GM19240 (cell line): ENCODE measurements around a stretch of chr17.

- RRBS, result 2% methylated on average over 9 of the region's 13 CpGs
These were observed 176 bp downstream of the FMNL1 start for GRCh38 chr17:45222007-45222114.

DNA sequence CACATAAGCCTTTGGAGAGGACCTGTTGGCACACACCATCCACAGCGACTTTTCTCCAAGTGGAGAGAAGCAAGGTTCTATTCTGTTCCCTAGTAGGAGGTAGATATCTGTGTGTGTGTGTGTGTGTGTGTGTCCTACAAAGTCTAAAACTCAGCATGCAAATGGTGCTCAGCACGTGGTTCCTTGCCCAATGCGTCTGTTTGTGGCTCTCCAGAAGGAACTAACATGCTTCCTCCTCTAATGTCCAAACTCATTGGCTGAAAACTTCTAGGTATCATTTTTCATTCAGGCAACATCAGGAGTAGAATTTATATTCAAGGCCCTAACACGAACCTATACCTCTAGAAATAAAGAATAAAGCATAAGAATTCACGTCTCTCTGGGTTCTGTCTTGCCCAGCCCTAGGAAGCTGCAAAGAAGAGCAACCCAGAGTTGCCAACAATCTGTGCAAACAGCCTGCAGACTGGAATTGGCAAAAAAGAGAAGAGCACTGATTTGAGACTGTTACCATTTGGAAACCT lies 25.6 kb downstream of the MAP3K14 start:
- RRBS, result no CpG with 5 or more reads among the region's 5 CpGs

- RRBS, result no CpG with 5 or more reads among the region's 4 CpGs
These were observed 22.2 kb downstream of the MAP3K14 start for GRCh38 chr17:45294490-45295118.

DNA sequence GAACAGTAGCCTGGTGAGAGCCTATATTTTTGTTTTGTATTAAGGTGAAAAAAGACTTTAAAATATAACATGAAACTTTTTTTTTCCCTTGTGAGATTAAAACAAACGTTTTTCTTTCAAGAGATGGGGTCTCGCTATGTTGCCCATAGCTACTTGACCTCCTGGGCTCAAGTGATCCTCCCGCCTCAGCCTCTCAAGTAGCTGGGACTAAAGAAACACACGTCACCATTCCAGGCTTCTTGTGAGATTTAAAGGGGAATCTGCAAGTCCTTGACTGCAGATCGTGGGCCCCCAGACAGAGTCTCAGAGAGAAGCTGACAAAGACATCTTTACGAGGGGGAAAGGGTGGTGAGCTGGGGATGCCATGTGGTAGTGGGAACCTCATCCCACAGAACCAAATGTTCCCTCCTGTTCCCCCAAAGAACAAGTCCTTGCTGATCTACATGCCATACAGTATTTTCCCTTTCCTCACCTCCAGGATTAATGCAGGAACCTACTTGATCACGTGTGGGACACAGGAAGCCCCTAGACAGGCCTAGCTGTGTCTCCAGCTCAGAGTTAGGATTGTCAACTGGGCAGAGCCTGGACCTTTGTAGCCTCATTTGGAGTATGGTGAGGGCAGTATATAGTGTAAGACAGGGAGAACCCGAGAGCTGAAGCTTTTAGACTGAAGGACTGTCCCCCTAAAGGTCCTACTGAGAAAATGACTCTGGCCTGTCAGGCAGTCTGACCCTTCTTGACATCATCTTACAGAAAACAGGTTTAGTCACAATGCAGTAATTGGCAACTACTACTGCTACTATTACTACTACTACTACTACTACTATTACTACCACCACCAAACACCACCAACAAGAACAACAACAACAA lies 4.1 kb downstream of the MAP3K14 start:
- RRBS, result no CpG with 5 or more reads among the region's 8 CpGs

GRCh38 chr17:45313946-45314719 lies 2.7 kb downstream of the MAP3K14 start:
- RRBS, result no CpG with 5 or more reads among the region's 7 CpGs

DNA sequence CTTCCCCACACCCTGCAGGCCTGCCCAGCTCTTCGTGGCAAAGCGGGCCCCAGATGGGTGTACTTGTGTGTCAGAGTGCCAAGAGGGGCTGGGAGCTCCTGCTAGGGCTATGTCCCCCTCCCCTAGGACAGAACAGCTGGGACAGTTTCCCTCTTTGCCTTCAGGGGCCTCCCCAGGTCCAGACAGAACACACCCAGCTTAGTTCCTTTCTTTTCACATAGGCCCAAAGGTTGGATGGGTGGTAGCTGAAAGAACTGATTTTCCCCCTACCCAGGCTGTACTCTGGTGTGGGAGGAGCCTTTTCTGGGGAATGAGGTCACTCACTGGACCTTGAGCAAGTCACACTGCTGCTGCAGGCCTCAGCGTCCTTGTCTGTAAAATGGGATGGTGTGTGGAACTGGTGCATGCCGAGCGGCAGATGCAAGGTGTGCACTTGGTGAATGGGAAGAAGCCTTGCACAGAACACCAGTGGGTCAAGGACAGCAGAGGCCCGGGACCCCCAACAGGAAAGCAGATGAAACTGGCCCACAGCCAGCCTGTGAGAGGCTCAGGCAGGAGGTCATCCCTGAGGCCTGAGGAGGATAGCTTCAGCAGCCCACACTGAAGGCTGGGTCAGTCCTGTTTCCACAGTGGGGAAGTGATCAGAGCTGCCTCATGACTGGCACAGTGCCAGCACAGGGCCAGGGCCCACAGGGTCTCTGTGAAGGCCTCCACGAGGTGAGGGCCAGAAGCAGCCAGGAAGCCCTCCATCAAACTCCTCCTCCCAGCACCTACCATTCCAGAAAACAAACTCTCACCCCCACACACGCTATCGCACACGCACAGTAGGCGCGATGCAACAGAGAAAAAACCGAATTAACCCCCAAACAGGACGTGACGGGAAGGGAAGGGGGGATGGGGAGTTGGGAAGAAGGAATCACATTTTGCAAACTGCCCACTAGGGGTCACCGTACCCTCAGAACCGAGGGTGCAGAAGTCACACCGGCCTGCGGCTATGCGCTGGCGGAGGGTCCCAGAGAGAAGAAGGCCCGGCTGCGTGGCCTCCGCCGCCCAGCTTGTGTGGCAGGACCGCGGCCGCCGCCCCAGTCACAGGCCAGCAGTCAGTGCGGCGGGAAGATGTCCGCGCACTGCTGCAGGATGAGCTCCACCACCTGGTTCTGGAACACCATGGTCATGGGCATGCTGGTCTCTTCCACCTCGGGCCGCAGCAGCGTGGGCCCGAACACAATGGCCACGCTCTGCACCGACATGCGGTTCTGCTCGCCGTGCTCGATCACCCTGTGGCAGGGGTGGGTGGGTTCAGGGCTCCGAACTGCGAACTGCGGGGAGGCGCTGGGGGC lies 37.8 kb downstream of the ARHGAP27 start:
- RRBS, result 37% methylated on average over 5 of the region's 47 CpGs

DNA sequence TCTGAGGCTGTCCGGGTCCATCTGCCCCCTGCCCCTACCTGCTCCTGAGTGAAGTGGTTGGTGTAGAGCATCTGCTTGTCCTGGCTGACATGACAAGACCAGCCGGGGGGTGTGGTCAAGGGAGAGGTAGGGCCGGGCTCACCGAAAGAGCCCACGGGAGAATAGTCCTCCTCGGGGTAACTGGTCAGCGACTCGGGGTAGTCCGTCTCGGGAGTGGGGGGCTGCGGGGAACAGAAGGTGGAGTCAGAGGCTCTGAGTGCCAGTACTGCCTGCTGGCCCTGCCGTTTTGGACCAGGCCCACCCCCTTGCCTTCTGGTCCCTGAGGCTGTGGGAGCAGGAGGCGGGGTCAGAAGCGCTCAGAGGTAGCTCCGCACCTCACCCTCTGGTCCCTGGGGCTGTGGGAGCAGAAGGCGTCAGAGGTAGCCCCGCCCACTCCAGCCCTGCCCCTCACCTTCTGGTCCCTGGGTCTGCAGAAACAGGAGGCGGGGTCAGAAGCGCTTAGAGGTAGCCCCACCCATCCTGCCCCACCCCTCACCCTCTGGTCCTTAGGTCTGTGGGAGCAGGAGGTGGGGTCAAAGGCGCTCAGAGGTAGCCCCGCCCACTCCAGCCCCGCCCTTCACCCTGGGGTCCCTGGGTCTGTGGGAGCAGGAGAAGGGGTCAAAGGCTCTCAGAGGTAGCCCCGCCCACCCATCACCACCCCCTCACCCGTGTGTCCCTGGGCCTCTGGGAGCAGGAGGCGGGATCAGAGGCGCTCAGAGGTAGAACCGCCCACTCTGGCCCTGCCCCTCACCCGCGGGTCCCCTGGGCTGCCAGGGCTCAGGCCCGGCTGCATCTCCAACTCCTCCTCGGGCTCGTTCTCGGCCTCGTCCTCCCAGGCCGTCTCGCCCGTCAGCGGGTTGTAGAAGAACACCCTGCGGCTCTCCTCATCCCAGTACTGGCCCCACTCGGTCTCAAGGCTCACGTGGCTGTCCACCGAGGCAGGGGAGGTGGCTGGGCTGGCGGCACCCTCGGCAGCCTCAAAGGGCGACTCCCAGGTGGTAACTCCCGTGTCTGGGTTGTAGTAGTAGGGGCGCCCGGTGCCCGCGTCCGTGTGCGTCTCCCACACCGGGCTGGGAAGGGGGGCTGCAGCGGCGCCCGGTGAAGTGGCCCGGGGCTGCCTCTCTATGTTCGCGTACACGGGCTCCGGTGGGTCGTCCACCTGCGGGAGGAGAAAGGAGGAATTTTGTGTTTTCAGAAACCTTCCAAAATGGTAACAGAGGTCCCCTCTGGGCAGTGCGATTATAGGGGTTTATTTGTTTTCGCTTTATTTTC lies 27.3 kb downstream of the ARHGAP27 start:
- RRBS, result 95% methylated on average over 2 of the region's 65 CpGs

DNA sequence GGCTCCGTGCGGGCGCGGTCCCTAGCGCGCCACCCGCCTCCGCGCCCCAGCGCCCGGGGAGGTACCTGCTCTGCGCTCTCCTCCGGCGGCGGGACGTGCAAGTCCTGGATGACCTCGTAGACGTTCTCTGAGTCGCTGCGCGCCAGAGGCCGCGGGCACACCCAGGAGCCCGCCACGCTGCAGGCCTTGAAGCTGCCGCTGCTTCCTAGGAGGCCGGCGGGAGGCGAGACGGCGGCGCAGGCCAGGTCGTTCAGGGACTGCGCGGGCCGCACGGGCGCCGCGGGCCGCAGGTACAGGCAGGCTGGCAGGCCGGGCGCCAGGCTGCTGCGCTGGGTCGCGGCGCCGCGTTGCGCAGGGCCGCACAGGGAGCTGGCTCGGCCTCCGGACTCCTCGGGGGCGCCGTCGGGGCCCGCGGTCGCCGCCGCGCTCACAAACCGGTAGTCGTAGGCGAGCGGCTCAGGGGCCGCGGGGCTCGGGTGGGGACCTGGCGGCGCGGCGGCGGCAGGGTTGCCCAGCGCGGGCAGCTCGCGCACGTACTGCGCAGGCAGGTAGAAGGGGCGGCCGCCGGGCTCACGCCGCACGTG lies 3.0 kb downstream of the ARHGAP27 start:
- RRBS, result 86% methylated on average over 22 of the region's 87 CpGs

DNA sequence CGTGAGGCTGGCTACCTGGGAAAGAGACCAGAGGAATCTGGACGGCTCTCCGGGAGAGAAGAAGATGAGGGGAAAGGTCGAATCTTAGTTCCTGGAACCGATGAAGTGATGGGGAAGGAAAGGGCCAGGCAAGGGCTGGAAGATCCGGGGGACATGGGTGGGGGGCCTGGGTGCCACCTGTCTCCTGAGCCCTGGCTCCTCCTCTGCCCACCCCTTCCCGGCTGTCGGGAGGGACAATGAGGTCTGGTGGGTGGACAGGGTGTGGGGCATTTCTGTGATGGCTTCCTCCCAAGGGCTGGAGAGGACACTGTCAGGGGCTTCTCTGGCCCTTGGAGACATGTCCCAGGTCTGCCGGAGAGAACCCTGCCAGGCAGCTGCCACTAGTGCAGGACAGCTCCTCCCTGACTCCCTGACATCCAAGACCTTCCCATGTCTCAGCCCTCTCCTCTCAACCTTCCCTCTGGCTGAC lies 9.2 kb upstream of the ARHGAP27 start:
- RRBS, result no CpG with 5 or more reads among the region's 9 CpGs

GRCh38 chr17:45477783-45478424 lies 12.6 kb downstream of the PLEKHM1 start:
- RRBS, result no CpG with 5 or more reads among the region's 12 CpGs

DNA sequence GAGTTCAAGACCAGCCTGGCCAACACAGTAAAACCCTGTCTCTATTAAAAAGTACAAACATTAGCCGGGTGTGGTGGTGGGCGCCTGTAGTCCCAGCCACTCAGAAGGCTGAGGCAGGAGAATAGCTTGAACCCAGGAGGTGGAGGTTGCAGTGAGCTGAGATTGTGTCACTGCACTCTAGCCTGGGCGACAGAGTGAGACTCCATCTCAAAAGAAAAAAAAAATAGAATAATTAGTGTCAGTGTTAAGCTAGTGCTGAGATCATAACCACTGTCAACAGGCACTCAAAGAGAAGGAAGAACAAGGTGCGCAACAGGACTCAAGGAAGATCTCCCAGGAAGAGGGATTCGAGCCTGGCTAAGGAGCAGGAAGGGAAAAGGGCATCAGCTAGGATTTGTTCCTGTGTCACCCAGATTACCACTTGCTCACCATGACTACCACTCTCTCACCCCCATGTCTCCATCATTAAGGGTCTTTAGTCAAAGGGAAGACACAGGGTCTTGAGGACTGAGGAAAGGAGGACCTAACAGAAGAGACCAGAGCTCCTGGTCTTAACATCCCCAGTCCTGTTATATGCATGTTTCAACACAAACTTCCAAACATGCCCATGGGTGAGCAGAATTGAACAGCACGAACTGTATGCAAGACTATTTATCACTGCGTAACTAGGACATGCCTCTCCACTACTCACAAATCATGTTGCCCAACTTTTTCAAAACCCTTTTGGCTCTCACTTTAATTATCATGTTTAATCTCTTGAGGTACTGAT lies 88.3 kb upstream of the PLEKHM1 start:
- RRBS, result no CpG with 5 or more reads among the region's 7 CpGs

DNA sequence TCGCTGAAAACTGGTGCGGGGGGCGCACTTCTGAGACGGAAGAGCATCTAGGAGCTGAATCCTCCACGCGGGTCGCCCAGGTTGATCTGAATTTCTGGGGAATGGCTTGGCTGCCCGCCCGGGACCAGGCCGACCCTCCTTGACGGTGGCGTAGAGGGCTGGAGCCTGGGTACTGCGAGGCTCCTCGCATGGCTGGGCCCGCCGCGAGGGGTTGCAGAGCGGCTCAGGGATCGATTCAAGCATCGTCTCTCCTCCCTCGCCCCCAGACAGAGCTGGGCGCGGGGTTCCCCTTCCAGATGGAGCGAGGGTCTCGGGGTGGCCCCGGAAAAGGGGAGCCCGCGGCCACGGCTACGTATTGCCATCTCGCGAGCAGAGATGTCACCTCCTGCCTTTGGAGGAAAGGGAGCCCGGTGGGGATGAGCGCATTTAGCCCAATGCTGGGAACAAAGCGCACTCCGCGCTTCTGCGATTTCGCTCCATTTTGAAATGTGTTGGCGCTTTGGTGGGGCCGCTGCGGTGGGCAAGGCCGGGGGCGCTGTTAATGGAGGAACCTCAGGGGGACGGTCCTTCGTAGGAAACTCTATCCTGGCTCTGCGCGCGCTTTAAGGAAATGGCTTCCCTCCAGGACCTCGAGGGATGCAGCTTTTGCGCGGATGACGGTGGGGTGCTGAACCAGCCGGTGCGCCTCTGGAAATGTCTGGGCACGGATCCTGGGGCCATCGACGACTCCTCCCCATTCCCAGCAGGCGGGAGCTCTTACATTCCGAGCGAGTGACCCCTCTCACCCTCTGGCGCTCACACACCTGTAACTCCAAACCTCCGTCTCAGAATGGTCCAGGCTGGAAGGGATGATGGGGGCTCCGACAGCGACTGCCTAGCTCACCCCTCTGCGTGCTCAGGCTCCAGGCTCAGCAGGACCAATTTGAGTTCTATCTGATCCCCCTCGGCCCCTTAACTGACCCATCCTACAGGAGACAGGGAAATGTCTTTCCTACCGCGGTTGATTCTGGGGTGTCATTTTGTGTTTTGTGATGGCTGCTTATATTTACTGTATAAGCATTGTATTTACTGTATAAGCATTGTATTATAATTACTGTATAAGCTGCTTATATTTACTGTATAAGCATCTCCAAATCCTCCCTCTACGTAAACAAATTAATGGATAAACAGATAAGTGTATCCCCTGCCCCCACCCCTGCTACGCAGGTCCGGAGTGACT lies 3.0 kb downstream of the MAPT start:
- RRBS, result 4% methylated on average over 6 of the region's 72 CpGs

DNA sequence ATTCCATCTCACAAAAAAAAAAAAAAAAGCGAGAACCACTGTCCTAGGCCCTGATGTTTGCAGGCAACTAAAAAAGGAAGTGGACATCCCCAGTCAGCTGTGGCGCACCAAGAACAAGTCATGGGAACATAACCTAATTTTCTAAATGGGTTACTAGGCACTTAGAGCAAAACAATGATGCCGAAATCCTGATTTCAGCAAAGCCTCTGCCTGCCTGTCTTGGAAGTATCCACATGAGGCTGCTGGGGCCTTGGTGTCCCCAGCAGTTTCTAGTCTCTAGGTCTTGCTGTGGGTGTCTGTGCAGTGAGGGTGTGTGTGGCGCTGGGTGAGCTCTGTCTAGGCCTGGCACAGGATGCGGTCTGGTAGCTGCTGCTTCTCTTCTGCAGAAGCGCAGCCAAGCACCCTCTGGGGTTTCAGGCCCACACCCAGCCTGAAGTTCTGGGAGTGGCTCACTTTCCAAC lies 21.0 kb downstream of the STH start:
- RRBS, result no CpG with 5 or more reads among the region's 6 CpGs

DNA sequence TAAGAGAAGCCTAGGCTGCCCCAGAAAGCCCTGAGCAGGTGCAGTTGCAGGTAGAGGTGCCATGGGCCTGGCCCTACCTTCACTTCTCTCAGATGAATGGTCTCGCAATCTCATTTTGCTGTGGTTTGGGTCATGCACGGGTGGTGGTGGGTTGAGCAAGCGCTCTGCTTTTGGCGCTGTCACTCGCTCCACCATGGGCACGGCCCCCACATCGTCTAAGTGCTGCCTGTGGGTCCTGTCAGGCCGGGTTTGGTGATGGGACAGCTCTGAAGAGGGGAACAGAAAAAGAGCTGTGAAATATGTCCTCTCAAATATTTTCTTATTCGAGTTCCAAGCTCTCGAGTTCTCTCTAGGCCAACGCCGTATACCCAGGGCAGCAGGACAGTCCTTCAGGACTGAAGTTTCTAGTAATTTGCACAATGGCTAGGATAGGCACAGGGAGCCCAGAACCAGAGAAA lies 39.9 kb downstream of the STH start:
- RRBS, result no CpG with 5 or more reads among the region's 12 CpGs

DNA sequence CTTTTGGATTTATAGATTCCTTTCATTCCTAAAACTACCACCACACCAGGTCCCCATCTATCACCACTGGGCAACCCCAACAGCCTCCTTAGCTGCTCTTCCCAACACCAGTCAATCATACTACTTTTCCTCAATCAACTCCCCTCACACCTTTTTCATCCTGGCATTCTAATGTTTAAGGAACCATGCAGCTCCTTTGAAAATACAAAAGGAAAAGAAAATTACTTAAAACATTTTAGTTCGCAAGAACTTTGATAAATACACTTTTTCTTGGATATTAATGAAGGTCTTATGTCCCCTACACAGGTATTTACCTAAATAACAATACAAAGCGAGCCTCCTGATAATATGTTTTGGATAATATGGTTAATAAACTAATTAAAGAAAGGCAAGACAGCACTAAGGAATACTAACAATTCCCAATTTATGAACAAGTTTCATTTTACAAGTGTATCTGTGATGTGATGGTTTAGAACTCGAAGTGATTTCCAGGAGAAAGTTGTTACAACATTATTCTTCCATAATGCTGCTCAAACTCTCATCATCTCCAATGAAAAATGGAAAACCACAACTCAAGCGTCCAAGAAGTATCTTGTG lies 94.9 kb downstream of the KANSL1 start:
- RRBS, result no CpG with 5 or more reads among the region's 4 CpGs

DNA sequence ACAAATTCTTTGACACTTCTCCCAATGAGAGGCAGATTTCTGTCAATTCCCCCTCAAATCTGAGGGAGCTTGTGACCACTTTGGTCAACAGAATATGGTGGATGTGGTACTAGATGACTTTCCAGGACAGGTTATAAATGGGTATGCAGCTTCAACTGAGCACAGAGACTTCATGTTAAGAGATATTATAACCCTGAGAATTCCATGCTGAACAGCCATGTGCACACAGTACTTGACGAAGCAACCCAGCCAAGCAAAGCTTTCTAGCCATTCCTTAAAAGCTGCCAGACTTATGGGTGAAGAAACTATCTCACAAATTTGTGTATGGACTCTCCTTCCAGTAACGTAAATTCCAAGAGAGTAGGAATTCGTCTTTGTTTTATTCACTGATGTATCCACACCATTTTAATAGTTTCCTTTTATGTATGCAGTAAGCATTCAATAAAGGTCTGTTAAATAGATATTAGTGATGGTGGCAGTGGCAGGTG lies 76.1 kb downstream of the KANSL1 start:
- RRBS, result no CpG with 5 or more reads among the region's 3 CpGs

DNA sequence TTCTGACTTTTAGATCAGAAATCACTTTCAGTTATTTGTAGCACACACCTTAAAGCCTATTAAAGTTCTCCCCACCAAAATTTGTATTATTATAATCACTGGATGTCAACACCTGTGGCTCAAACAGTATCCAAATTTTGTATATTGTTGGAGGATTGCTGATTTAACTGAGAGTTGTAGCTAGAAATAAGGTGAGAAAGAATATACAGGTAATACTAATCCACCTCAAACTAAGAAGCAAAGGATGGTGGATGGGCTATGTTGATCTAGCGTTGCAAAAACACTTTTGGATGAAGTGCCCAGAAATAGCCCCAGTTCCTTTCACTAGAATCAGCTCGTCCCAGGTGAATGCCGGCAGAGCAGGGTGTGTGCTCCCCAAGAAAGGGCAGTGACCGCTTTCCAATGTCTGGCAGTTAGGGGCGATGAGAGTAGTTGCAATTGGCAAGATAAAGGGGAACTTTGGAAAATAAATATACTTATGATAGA lies 75.3 kb downstream of the NSF start:
- RRBS, result no CpG with 5 or more reads among the region's 5 CpGs

DNA sequence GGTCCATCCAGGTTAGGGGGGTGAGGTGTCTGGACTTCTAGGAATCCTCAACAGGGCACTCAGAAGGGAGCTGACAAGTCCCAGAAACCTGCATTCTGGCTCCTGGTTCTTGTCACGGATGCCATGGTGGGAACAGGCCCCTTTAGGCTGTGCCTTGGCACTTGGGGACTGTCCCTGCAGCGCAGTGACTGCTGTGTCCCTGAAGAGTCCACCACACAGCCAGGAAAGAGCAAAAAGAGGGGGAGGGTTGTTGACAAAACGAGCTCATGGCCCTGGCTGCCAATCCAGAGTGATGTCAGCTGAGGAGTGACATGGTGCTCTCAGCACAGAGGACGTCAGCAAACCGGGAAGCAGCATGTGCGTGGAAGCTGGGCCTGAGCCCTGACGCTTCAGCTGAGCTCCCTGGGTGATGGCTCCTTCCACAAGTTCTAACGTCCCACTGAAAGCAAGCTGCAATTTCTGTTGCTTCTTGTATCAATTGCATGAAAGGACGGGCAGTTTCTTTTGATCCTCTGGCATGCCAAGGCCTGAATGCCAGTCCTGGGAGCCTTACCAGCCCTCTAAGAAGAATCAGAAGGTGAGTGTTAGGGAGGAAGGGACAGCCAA lies 14.5 kb upstream of the WNT3 start:
- RRBS, result no CpG with 5 or more reads among the region's 9 CpGs

DNA sequence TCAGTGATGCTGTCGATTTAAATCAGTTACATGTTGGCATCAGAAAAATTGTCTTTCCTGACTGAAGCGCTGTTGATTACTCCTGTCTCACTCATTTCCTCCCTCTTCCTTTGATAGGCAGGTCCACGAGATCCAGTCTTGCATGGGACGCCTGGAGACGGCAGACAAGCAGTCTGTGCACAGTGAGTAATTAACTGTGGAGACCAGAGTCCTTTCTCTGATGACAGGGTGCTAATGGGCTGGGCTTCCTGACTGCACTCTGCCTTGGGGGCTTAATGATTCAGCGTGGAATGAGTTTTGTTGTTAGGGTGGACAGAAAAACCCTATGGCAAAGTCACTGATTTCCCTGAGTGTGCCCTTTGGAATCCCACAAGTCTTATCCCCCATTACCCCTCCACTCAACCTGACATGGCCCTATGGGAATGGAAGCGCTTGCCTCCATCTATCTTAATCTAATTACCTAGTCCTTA lies 6.5 kb downstream of the GOSR2 start:
- RRBS, result no CpG with 5 or more reads among the region's 7 CpGs

DNA sequence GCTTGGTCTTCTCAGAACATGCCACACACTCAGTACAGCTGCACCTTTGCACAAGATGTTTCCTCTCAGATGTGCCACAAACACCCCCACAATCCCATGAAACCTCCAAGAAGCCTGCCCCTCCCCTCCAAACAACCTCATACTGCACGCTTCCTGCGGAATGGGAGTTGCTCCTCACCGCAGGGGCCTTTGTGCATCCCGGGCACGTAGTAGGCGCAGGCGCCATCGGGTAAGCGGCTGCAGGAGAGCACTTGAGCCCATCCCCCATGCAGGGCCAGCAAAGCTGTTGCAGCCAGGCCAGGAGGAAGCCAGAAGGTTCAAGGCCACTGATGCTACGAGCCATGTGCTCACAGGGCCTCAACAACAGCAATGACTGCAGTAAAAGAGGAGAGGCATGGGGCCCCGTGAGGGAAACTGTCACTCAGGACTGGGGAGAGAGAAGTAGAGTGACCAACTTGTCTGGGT lies 20.5 kb downstream of the GOSR2 start:
- RRBS, result no CpG with 5 or more reads among the region's 11 CpGs